ENCODE data around the genes FNBP1 and NCS1.

DNA sequence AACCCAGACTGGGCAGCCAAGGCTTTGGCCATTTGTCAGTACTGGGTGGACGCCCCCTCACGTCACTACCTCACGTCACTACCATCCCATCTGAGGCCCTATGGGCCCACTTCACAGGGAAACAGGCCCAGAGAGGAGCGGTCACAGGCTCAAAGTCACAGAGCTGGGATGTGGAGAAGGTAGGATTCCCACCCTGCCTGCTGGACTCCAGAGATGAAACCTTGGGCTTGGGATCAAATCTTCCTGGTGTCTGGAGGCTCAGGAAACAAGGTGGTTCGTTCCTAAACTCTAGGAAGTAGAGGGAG is 33.1 kb downstream of the PRRX2 start:
- RRBS: no CpG with 5 or more reads among the region's 5 CpGs

DNA sequence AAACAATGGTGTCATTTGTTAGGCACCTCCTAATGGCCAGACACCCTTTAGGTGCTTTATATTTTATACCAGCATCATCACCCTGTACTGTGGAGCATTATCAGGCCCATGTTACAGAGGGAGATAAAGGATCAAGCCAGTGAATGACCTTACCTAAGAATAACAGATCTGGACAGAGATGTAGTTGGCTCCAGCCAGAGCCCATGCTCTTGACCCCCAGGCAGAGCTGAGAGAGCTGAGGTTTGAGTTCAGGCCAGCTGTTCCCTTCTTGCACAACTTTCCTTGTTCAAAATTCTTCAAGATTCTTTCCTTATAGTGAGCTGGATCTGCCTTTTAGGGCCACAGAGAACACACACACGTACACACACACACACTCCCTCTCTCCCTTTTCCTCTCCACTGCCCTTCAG is 10.3 kb upstream of the PTGES start:
- RRBS: no CpG with 5 or more reads among the region's 1 CpG

DNA sequence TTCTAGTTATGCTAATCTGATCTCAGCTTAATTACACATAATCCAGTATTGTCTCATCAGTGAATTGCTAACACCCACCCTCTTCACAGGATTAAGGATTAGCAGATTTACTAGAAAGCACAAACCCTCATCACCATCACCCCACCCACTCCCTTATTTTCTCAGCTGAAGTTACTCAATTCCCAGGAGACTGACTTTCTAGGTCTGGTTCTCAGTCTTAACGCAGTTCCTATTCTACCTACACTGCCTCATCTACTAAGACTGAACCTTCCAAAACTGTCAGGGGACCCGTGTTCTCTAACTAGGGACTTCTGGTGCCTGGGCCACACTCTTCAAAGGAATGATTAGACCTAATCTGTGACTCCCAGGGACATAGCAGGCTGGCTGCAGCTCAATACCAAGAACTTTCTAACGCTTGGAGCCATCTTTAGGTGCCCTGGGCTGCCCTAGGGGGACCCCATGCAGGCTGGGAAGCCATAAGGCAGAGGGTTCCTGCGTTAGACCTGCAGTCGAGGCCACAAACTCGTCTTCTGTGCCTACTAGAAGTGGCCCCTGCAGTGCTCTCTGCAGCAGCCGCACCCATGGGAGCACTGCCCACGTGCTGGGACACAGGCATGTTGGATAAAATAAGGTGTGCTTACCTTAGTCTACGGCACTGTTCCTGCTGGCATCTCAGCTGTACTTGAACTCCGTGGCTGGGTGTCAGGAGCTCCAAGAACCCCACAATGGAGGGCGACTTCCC is 9.2 kb downstream of the TOR1B start:
- RRBS: no CpG with 5 or more reads among the region's 11 CpGs

GRCh38 chr9:129836223-129836893 is 1.1 kb downstream of the USP20 start:
- RRBS: no CpG with 5 or more reads among the region's 15 CpGs

- RRBS: 5% methylated on average over 6 of the region's 43 CpGs
Measured at GRCh38 chr9:129885602-129886546, 50.6 kb downstream of the USP20 start.

- RRBS: no CpG with 5 or more reads among the region's 6 CpGs
Measured at GRCh38 chr9:129924735-129925244, 89.5 kb downstream of the USP20 start.

GRCh38 chr9:129946553-129946986 is 96.4 kb downstream of the FNBP1 start:
- RRBS: no CpG with 5 or more reads among the region's 3 CpGs

- RRBS: 19% methylated on average over 3 of the region's 10 CpGs
Measured at GRCh38 chr9:129995937-129996750, 46.8 kb downstream of the FNBP1 start.

- RRBS: 6% methylated on average over 41 of the region's 123 CpGs
Measured at GRCh38 chr9:130042831-130043929, at the start of gene FNBP1. Gene FNBP1 (minus strand): TSS chr9:130043189.

DNA sequence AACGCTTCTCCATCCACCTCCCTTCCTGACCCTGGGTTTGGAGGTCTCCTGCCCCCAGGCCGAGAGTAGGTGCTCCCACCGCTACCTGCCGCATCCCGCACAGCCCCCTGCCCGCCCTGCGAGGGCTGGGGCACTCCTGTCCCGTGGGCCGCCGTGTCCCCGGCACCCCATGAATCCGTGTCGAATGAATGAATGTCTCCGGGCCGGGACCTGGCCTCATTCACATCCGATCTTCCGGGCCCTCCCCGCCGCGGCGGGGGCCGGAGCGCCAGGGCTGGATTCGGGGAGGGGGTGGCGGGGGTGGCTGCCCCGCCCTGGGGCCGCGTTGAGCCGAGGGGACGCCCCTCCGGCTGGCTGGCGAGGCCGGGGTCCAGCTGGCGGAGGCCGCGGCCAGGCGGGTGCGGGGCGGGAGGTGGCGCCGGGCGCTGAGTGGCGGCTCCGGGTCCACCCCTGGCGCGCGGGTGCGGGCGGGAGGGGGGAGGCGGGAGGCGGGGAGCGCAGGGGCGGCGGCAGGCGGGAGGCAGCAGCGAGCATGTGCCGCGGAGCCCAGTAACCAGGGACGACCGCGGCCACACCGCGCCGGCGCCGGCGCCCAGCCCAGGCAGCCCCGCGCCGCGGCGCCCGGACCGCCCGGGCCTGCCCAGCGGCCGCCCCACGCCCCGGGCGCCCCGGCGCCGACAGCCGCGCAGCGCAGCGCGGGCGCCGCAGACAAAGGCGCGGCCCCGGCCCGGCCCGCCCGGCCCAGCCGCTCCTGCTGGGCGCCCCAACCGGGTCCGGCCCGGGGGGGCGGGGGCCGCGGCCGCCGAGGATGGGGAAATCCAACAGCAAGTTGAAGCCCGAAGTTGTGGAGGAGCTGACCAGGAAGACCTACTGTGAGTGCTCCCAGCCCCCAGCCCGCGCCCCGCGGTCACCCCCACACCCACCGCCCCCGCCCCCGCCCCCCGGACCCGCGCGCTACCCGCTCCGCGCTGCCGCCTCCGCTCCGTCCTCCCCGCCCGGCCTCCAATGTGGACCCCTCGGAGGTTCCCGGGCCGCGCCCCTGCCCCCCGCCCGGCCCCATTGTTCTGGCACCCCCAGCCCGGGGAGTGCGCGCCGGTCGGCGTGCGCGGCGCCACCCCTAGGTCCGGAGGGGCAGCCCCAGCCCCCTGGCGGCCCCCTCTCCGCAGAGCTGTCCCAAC is at the start of gene NCS1:
TSS of gene NCS1 (plus strand) at position 549 of the 1,178 bp plus-strand sequence.
- RRBS: 2% methylated on average over 53 of the region's 144 CpGs

DNA sequence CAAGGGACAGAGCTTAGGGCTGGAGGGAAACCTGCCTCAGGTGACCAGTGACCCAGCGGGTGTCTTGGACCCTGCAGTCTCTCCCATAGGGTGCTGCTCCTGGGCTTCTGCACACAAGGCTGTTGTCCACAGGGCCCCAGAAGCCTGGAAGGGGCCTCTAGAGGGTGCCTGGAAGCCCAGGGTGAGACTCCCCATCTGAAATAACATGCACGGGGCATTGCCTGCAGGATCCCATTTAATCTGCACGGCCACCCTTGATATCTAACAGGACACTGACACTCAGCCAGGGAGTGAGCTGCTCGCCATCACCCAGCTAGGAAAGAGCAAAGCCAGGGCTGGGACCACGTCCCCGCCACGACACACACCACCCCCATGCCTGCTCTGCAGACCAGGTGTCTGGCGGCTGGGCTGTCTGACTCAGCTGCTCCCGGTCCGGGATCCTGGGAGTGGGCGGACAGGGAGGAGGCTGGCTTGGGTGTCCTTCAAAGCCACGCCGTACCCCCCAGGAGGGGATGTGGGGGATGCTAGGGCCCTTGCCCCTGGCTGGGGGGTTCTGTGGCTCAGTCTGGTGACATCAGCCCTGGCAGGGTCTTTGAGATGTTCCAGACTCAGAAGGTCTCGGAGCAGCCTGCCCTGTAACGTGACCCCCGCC is 62.1 kb downstream of the HMCN2 start:
- RRBS: no CpG with 5 or more reads among the region's 16 CpGs

DNA sequence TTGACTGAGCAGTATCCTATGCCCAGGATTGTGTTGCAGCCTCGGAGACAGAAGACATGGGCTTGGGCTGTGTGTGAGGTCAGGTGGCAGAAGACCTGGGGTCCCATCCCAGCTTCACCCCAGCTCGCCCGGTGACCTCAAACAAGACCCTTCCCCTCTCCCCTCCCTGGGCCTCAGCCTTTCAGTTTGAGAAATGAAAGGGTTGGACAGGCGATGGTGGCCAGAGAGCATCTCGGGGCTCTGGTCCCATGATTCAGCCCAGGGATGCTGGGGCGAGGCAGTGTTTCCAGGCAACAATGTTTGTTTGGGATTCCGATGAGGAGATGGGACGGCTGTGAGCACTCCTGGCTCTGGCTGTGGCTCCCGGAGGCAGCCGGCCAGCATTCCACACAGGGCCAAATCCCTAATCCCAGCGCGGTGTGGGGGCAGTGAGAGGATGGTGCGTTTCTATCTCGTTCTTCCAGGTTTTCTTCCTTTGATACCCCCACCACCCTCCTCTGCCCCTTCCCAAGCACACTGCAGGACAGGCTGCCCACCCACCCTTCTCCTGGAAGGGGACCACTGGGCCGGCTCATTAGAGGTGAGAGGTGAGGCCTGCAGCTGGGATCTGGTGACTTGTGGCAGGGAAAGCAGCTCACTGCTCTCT is 66.0 kb downstream of the HMCN2 start:
- RRBS: no CpG with 5 or more reads among the region's 15 CpGs

- RRBS: 75% methylated on average over 3 of the region's 8 CpGs
Measured at GRCh38 chr9:130414248-130414560, 30.6 kb upstream of the ASS1 start.

DNA sequence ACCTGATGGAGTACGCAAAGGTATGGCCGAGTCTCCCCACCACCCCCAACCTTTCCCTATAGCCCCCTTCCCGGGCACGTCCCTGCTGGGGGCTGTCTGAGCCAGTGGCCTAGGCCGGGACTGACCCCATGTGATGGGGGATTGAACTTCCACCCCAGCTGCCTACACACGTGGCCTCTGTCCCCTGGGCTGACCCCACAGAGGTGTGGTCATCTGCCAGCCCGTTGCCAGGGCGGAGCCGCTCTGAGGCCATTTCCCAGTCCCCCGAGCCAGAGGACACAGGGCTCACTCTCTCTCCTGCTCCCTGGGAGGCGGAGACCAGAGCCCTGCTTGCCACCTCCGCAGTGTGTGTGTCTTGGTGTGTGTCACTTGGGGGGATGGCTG is 22.0 kb downstream of the ASS1 start:
- RRBS: 80% methylated on average over 3 of the region's 12 CpGs

DNA sequence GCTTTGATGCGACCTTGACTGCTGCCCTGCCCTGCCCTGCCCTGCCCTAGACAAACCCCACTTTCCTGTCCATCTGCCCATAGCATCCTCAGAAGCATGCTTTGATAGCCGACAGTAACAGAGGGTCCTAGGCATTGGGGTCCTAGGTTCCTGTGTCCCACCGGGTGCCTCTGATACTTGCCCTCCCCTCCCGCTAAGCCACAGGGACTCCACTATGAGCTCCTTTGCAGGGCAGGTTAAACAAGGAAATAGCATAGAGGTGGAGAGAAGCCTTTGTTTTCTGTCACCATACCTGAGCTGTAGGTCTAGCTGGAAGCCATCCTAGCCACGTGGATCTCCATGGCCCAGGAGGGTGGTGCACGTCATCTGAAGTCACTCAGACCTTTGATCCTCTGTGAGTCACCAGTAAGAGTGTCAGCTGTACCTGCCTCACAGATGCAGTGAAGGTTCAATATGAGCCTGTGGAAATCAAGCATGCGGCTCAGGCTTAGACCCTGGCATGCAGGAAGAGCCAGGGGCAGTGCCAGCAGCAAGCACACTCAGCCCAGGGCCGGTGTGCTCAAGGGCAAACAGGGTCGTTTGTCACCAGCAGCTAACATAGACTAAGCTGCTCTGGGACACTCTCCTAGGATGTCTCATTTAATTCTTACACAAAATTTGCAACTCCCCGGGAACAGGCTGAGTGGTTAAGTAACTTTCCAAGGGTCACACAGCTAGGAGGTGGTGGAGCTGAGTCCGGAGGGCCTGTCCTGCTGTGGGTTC is 55.1 kb downstream of the ASS1 start:
- RRBS: 82% methylated on average over 2 of the region's 11 CpGs

GRCh38 chr9:130549116-130549553 is 30.2 kb upstream of the FUBP3 start:
- RRBS: no CpG with 5 or more reads among the region's 3 CpGs

DNA sequence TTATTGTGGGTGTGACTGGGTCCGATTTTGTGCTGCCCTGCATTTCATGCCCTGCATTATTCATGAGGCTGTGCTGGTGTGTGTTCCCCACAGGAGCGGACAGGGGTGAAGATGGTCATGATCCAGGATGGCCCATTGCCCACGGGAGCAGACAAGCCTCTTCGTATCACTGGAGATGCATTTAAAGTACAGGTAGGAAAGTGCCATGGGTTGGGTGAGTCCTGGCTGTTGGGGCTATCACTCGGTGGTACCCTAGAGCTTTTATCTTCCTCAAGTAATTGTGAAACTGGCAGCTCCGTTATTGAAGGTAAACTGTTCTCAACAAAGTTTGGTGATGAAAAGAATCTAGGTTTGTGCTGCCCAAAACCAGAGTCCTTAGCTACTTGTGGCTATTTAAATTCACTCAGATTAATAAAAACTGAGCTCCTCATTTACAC is 38.3 kb downstream of the FUBP3 start:
- RRBS: no CpG with 5 or more reads among the region's 6 CpGs

DNA sequence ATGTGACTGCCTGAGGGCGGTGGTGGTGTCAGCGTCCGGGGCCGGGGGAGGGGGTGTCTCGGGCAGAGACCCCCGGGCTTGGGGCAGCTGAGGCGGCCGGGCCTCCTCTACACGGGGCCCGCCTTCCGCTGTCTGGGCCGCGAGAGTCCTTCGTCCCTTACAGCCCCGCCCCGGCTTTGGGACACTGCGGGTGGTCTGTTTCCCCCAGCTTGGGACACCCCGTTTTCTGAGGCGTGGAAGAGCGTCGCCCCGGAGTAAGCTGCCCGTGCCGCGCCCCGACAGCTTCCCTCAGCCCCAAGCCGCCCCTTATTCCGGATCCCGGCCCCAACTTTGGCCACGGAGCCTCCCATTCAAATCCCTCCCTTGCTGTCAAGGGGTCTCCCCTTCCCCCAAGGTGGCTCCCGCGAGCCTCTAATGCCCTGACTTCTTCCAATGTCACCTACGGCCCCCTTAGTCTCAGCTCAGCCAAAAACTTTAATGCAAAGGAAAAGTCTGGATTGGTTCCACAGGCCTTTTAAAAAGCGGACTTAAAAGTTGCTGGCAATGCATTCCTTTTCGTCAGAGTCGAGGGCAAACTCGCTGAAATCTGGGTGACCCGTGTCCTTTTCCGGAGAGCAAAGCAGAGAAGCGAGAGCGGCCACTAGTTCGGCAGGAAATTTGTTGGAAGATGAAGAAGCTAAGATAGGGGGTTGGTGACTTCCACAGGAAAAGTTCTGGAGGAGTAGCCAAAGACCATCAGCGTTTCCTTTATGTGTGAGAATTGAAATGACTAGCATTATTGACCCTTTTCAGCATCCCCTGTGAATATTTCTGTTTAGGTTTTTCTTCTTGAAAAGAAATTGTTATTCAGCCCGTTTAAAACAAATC is 19.8 kb downstream of the EXOSC2 start:
- RRBS: 2% methylated on average over 24 of the region's 44 CpGs

- RRBS: no CpG with 5 or more reads among the region's 19 CpGs
Measured at GRCh38 chr9:130714061-130715245, 20.9 kb downstream of the EXOSC2 start.

DNA sequence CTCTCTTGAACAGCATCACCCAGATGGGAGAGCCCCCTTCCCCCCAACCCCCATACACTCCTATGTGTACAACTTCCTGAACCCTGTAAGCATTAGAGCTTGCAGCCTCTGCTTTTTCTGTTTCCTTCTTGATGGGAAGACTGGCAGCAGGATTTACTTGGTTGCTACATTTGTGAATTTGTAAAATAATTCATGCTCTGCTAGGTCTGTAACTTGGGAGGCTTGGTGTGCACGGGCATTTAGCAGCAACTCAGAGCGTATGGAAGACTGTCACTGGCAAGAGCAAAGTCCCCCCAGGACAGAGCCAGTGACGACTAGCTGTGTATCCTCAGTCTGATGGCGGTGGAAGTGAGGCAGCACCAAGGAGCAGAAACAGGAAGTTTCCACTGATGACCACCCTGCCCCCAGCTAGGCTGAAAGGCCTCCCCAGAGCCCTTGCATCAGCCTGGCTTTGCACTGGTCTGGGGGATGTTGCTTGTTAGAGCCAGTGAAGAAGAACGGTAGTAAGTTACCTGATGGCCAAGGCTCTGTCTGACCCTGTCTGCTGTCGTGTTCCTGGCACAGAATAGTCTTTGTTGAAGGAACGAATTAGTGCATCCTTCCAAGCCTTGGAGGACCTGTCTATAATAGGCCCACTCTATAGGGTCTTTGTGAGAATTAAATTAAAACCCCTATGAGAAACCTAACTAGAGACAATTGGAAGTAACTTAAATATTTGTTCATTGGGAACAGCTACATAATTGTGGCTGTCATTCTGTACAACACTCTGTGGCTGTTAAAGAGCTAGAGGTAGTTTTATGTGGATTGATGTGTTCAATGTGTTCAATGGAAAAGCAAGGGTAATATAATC is 66.7 kb upstream of the ABL1 start:
- RRBS: no CpG with 5 or more reads among the region's 7 CpGs